Left common carotid artery plus branches (tissue), 1 donor: ENCODE results near the genes ZNF77 and SMIM24.

DNA sequence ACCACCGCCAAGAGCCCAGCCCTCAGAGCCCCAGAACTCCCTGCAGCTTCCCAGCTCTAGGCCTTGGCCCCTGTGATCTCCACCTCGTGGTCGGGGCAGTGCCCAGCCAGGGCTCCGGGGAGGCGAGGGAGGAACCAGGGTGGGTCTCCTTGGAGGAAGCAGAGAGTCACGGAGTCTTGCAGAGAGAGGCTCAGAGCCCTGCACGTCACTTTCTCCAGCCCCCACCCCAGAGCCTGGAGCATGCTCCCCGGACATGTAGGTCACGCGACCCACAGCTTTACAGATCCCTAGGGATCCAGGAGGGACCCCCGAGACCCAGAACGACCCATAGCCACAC, 11.9 kb downstream of the GADD45B start:
- PRO-cap = no peak

GRCh38 chr19:2587886-2588867, 112.2 kb downstream of the GADD45B start:
- PRO-cap = unidirectional peak, minus-strand start at chr19:2588575

- PRO-cap = no peak
These were observed 7.8 kb downstream of the SGTA start for GRCh38 chr19:2775105-2775901.

GRCh38 chr19:2815931-2816648, 3.6 kb upstream of the ZNF554 start:
- PRO-cap = no peak

- PRO-cap = no peak
These were observed 1.8 kb downstream of the ZNF57 start for GRCh38 chr19:2902546-2902927.

GRCh38 chr19:2926613-2927273, 18.0 kb downstream of the ZNF77 start:
- PRO-cap = no peak

DNA sequence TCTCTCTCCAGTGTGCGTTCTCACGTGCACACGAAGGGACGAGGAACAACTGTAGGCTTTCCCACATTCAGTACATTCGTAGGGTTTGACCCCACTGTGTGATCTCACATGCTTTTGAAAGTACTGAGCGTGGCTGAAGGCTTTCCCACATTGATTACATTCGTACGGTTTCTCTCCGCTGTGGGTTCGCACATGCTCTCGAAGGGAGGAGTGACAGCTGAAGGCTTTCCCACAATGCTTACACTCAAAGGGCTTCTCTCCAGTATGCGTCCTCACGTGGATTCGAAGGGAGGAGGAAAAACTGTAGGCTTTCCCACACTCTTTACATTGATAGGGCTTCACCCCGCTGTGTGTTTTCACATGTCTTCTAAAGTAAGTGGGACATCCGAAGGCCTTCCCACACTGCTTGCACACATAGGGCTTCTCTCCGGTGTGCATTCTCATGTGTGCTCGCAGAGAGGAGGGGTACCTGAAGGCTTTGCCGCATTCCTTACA, 11.2 kb downstream of the ZNF77 start:
- PRO-cap = no peak

DNA sequence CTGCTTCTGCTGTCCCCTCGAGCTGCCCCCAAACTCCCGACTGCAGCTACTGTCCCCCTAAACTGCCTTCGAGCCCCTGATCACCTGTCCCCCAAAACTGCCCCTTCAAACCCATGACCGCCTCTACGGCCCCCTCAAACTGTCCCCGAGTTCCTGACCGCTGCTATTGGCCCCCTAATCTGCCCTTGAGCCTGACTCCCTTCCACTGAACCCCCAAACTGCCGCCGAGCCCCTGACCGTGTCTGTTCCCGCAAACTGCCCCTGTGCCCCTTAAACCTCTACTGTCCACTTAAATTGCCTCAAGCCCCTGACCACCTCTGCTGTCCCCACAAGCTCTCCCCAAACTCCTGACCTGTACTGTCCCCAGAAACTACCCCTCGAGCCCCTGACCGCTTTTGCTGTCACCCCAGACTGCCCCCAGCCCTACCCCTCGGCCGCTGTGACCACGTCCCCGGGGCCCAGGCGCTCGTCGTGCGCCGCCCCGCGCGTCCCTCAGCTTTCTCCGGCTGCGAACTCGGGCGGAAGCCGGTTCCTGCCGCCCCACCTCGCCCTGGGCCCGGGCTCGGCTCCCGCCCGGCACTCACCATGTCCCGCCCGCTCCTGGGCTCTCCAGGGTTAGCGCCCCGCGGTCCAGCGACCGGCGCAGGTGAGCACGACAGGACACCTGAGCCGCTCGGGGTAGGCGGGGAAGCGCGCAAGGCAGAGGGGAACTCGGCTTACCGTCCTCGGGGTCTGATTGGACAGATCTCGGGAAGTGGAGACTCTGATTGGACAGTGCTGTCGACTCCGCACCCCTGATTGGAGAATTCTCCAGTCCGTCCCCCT, at the start of gene ZNF77:
Gene ZNF77, minus strand, starts transcription at position 718 of the 825 bp plus-strand sequence.
- PRO-cap = bidirectional peak, plus-strand start outside the sequence, minus-strand start at position 666 of the sequence

DNA sequence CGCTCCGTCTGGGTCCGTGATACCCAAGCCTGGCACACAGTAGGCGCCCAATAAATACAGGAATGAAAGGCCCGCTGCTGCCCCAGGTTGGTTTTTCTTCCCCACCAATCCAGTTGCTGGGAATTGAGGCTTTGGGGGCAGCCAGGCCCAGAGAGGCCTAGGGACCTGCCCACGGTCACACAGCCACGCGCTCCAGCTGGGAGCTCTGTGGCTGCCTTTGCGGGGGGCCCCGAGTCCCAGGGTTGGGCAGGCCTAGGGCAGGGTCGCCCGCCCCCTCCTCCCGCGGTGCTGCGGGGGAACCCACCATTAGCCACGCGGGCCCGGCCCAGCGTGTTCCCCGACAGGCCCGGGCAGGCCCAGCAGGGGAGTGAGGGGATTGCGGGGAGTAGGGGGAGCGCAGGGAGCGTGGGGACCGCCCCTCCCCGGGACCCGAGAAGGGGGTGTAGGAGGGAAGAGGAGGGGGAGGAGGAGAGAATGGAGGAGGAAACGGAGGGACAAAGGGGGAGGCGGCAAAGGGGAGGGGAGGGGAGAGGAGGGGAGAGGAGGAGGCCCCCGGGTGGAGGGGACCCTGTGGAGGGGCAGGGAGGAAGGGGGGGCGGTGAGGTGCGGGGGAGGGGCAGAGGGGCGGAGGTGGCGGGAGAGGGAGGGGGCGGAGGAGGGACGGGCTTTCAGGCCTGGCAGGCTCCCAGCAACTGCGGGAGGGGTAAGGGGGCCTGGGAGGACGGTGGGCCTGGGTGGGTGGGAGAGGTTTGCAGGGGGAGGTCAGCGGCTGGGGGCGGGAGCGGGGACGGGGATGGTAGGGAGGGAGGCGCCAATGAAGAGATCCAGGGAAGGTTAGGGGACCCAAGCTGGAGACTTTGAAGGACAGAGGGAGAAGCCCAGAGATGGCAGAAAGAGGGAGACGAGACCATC, 12.9 kb upstream of the TLE2 start:
- PRO-cap = no peak

- PRO-cap = no peak
These were observed 16.2 kb downstream of the TLE5 start for GRCh38 chr19:3046059-3046518.

GRCh38 chr19:3188268-3188658, 2.5 kb downstream of the NCLN start:
- PRO-cap = no peak

- PRO-cap = no peak
These were observed 3.1 kb downstream of the NCLN start for GRCh38 chr19:3188659-3189489.

- PRO-cap = no peak
These were observed 7.9 kb downstream of the NCLN start for GRCh38 chr19:3193279-3194380.

DNA sequence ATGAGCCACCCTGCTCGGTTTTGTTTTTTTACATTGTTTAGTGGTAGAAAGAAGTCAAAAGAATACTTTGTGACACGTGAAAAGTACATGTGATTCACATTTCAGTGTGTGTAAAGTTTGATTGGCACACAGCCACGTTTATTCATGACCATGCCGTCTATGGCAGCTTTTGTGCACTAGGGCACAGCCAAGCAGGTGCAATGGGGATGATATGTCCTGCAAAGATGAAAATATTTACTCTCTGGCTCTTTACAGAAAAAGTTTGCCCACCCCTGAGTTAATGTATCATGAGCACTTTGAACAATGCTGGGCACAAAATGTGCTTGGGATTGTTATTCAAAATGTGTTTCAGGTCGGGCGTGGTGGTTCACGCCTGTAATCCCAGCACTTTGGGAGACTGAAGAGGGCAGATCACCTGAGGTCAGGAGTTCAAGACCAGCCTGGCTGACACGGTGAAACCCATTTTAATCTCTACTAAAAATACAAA, 16.1 kb upstream of the NFIC start:
- PRO-cap = no peak

DNA sequence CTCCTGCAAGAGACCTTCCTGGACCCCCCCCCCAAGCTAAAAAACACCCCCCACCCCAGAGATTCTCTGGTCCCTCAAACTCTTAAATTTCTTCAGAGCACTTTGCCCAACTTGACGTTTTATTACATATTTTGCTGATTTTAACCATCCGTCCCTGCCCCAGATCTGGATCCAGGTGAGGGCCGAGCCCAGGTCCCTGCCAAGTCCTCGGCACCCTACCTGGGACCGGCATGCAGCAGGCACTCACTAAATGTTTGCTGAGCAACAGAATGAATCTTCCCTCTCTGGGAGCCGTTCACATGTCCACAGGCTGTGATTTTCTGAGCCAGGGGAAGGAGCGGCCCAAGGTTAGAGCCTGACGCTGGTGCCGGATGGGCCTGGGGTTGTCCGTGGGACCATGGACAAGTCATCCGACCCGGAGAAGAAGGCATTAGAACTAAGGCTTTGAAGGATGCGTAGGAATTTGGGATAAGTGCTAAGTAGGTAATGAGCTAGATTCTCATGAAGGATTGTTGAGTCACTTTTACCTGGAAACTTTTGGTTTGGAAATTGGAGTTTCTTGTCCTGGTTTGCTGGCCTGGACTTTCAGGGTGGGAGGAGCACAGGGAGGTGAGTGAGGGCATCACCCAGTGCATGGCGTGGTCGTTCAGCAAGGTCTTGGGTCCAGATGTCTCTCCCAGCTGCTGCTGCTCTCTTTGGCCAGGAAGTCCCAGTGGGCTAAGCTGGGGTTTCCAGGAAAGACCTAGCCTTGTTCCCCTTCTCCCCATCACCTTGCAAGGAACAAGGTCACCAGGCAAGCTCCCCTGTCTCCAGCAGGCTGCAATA, 7.4 kb downstream of the NFIC start:
- PRO-cap = no peak

- PRO-cap = bidirectional peak, plus-strand start at chr19:3375553, minus-strand start at chr19:3375409
These were observed 9.0 kb downstream of the NFIC start for GRCh38 chr19:3375208-3376002.

- PRO-cap = unidirectional peak, plus-strand start at chr19:3457896
These were observed 22.6 kb downstream of the SMIM24 start for GRCh38 chr19:3457771-3458167.

DNA sequence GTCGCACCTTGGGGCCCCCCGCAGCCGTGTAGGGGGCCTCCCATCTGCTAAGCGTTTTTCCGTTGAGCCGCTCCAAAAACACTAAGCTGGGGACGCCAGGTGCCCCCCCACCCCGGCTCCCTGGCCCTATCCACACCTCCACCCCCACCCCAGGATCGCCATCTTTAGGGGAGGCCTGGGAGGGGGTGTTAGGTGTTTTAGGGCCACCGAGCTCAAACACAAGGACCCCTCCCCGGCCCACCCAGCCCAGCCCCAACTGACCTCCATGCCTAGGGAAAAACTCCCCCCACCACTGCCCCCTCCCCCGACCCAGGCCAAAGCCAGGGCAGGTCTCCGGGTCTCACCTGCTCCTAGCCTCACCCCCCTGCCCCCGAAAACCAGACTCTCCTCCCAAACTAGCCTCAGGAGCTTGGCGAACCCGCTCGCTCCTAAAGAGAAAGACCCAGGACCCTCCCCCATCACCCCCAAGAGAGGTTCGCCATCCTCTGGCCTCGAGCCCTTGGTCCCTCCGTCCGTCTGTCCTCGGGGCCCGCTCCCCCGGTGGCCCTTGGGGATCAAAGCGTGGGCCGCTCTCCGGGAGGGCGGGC, 15.9 kb downstream of the SMIM24 start:
- PRO-cap = no peak

DNA sequence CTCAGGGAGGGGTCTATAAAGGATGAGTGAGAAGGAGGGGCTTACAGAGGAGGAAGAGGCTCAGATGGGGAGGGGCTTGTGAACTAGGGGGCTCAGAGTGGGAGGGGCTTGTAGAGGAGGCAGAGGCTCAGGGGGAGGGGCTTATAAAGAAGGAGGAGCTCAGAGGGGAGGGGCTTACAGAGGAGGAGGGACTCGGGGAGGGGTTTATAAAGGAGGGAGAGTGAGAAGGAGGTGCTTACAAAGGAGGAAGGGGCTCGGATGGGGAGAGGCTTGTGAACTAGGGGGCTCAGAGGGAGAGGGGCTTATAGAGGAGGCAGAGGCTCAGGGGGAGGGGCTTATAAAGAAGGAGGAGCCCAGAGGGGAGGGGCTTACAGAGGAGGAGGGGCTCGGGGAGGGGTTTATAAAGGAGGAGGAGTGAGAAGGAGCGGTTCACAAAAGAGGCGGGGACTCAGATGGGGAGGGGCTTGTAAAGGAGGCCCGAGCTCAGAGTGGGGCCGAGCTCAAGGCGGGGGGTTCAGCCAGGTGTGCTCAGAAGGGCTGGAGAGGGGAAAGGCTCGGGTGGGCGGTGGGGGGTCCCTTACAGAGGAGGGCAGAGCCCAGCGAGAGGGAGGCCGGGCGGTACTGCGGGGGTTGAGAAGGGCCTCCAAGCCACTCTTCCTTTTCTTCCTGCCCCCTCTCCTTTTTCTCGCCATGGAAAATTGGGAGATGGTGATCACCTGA, 535 bp downstream of the SMIM24 start:
- PRO-cap = no peak

DNA sequence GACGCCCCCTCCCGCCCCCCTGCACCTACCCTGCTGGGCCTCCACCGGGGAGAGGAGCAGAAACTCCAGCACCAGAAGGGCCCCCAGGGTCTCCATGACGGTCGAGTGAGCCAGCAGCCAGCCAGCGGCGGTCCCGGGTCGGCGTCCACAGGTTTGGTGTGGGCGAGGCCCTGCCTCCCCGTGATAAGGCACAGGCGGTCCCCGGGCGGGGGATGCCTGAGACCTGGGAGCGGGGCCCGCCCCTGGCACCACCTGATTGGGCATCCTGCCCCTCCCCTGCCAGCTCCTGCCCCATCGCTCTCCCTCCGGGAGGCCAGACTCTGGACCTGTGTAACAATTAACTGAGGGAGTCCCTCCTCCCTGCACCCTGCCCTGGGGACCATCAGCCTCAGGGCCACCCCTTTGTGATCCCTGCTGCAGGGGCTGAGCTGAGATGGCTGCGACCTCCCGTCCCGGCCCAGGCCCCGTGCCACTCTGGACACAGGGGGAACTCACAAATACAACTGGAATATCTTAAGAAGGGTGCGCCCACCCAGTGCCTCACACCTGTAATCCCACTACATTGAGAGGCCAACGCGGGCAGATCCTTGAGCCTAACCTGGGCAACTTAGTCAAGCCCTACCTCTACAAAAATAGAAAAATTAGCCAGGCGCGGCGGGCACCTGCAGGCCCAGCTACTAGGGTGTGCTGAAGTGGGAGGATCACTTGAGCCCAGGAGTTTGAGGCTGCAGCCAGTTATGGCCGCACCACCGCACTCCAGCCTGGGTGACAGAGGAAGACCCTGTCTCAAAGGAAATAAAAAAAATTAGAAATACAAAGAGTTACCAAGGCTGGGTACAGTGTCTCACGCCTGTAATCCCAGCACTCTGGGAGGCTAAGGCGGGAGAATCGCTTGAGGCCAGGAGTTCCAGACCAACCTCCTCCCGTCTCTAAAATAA, at the start of gene SMIM24:
Gene SMIM24, minus strand, starts transcription at position 158 of the 938 bp plus-strand sequence.
- PRO-cap = no peak